Testis (tissue), 5 donors: ENCODE results near the genes CDPF1 and TBC1D22A.

DNA sequence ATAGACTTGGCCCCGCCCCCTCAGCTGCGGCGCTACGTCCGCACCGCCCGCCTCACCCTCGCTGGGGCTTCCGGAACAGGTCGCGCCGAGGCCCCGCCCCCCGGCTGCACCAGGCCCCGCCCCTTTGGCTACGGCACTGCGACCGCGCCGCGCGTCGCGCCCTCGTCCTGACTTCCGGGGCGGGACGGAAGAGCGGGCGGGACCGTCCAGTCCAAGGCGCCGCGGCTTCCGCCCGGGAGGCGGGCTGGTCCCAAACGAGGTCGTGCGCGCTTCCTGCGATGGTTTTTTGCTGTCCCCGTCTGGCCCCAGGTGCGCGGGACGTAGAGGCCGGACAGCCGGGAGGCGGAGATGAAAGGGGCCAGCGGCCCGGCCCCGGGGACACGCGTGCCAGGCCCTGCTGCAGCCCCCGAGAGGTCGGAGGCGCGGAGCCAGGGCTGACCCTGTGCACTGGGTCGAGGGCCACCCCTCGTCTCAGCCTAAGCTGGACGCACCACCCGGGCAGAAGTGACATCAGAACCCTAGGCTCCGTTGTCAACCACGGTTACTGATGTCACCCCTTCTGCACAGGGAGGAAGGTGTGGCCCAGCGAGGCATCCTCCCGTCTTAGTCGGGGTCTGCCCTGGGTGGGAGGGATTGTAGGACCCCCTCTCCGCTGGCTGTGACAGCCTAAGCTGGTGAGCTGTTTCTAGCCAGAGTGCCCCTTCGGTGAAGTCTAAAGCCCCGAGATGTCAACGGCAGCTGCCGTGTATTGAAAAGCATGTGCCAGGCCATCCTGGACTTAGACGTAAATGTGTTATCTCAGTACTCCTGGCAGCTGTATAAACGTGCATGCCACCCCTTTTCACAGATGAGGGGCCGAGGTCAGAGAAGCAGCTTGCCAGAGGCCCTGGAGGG is 59.2 kb upstream of the WNT7B start:
- PRO-cap, 3 experiments = peak in 3 of 3 experiments; most common plus-strand start position 199 of the sequence (in 2); most common minus-strand start position 63 of the sequence (in 2)
- RAMPAGE, long total RNA, 2 experiments = start-site peak on the plus strand in 1 of 2 experiments, centred at position 231 of the sequence, 17 reads per replicate; start-site peak on the minus strand in 1 of 2 experiments, centred at position 137 of the sequence, 12 reads per replicate
- RRBS = under 1% methylated on average over 43 of the region's 75 CpGs

DNA sequence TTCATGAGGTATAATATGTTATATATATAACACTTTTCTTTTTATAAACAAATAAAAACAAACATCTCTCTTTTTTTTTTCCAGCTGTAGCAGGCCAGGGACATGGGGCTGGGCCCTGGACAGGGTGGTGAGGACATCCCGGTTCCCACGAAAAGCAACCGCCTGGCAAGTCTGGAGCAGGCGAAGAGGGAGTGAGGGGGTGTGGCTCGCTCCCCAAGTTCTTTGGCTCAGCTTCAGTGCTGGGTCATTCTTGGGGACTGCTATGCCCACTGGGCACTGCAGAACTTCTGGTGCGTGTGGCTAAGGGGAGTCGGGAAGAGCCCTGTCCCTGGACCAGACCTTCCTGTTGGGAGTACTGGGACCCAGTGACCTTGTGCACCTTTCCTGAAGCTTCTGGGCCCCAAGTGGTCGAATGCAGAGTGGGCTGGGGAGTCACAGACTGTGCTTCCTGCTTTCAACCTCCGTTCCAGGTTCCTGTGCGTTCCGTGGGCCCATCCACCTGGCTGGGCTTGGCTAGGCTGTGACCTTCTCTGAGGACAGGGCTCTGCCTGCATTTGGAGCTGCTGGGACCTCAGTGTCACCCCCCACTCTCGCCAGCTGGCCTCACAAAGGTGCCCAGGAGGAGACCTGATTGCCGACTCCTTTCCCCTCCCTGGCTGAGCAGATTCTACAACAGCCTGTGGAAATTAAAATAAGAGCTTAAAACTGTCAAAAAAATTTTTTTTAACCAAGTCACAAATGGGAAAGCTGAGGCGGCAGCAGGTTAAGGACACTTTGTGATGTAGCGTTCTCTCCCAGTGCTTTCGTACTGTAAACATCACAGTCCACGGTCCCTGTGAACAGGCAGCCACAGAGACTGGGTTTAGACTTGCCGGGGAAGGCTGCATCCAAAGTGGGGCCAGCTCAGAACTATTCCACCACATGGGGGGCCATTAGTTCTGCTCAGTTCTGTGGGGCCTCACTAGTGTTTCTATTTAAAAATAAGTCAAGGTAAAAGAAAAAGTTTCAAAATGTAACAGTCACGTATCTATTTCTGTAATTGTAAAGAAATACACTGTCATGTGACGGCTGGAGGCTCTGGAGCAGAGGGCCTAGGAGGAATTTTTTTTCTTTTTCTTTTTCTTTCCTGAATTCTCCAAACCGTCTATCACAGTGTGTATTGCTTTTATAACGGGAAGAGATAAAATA is 63.8 kb upstream of the WNT7B start:
- PRO-cap, 3 experiments = peak in 3 of 3 experiments; most common plus-strand start position 852 of the sequence (in 2); most common minus-strand start position 776 of the sequence (in 2)
- RAMPAGE, long total RNA, 2 experiments = no peak in any of the 2 experiments
- RRBS = no CpG with 5 or more reads among the region's 22 CpGs

GRCh38 chr22:46045516-46046017 is 68.6 kb upstream of the WNT7B start:
- PRO-cap, 3 experiments = peak in 2 of 3 experiments; most common minus-strand start chr22:46045600 (in 1)
- RAMPAGE, long total RNA, 2 experiments = no peak in any of the 2 experiments
- RRBS = no CpG with 5 or more reads among the region's 5 CpGs

DNA sequence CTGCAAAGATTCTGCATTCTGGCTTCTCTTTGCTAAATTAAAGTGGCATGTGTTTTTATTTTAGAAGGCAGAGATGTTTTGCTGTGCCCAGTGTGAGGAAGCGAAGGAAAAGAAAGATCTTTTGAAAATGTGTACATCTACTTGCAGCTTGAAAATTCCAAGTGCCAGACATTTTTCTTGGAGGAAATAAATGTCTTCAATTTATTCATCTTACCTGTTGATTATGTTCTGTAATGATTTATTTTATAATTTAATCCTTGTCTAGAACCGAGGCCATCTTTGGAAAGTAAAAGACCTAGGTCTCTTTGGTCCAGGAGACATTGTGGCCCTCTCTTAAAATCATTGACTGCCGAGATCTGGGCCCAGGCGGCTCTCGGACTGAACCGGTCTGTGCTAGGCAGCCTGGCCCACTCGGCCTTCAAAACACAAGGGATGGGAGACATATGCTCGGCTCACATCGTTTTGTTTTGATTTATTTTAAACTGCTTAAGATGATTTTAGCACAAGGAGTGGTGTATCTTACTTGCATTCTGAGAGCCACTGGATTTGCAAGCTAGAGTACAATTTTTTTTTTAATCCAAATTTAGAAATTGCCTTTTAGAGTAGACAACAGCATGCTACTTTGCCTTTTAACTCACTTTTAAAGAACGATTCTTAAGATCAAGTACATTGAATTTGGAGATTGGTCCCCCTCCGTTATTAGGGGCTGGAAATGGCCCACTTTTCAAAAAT is 80.2 kb upstream of the WNT7B start:
- PRO-cap, 3 experiments = peak in 3 of 3 experiments; most common plus-strand start position 342 of the sequence (in 3); most common minus-strand start position 375 of the sequence (in 3)
- RAMPAGE, long total RNA, 2 experiments = no peak in any of the 2 experiments
- RRBS = no CpG with 5 or more reads among the region's 11 CpGs

GRCh38 chr22:46061455-46062487 is 84.8 kb upstream of the WNT7B start:
- PRO-cap, 3 experiments = peak in 2 of 3 experiments; most common plus-strand start chr22:46061691 (in 1); most common minus-strand start chr22:46061690 (in 2)
- RAMPAGE, long total RNA, 2 experiments = no peak in any of the 2 experiments
- RRBS = 12% methylated on average over 51 of the region's 93 CpGs

- PRO-cap, 3 experiments = no peak in any of the 3 experiments
- RAMPAGE, long total RNA, 2 experiments = no peak in any of the 2 experiments
- RRBS = 75% methylated on average over 13 of the region's 27 CpGs
Observed at GRCh38 chr22:46064267-46064972, 85.9 kb upstream of the PPARA start.

GRCh38 chr22:46147282-46147835 is 3.0 kb upstream of the PPARA start:
- PRO-cap, 3 experiments = no peak in any of the 3 experiments
- RAMPAGE, long total RNA, 2 experiments = no peak in any of the 2 experiments
- RRBS = 85% methylated on average over 3 of the region's 15 CpGs

DNA sequence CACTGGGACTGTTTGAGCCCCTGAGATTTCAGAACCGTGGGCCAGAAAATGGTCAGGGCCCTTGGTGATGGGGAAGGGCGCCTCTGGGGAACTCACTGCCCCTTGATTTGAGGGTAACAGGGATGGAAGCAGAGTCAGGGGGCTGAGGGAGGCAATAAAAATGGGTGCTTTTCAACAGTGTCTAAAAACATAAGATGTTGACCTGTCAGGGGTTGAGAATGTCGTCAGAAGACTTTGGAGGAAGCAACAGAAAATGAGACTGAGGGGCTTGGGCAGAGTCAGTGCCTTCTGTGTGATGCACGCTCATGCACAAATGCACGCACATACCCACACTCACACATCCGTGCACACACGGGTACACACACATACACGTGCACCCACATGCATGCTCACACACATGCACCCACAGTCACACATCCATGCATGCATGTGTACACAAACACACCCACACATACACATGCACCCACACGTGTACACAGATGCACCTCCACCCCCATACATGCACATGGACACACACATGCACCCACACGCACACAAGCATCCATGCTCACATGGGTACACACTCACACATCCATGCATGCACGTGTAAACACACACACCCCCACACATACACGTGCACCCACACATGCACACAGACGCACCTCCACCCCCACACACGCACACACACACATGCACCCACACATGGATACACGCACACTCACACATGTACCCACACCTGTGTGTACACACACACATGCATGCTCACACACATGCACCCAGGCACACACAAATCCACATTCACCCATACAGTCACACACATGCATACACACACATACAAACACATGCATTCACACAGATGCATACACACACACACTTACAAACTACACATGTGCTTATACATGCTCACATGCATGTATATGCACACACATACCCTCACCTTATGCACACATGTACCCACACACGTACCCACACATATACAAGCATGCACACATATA is 24.6 kb downstream of the CDPF1 start:
- PRO-cap, 3 experiments = no peak in any of the 3 experiments
- RAMPAGE, long total RNA, 2 experiments = no peak in any of the 2 experiments
- RRBS = no CpG with 5 or more reads among the region's 16 CpGs

DNA sequence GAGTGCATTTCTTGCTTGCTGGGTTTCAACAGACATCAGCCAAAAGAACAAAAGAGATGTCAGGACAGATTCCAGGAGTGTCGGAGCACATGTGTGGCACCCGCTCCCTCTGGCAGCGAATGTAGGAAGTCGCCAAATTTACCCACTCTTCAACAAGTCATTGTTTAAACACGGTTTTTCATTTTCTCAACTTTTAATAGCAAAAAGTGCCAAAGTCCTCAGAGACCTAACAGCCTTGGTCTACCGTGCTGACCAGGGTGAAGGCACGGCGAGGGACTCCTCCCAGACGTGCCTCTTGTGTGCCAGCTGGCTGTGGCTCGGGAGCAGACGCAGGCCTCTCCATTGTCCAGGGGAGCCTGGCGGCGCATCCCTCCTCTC is 11.7 kb downstream of the CDPF1 start:
- PRO-cap, 3 experiments = no peak in any of the 3 experiments
- RAMPAGE, long total RNA, 2 experiments = start-site peak on the plus strand in 1 of 2 experiments, centred at position 131 of the sequence, 15 reads per replicate
- RRBS = no CpG with 5 or more reads among the region's 13 CpGs

- PRO-cap, 3 experiments = peak in 3 of 3 experiments; most common plus-strand start chr22:46250396 (in 3); most common minus-strand start chr22:46250239 (in 3)
- RAMPAGE, long total RNA, 2 experiments = start-site peak on the plus strand in 1 of 2 experiments, at chr22:46250385-46250413 at its widest, 24 reads per replicate
- RRBS = under 1% methylated on average over 25 of the region's 113 CpGs
Observed at GRCh38 chr22:46250043-46251133, at the start of gene CDPF1. TSS of gene CDPF1 (minus strand) at chr22:46250293.

GRCh38 chr22:46353544-46354059 is 18.1 kb downstream of the TRMU start:
- PRO-cap, 3 experiments = no peak in any of the 3 experiments
- RAMPAGE, long total RNA, 2 experiments = no peak in any of the 2 experiments
- RRBS = no CpG with 5 or more reads among the region's 7 CpGs

DNA sequence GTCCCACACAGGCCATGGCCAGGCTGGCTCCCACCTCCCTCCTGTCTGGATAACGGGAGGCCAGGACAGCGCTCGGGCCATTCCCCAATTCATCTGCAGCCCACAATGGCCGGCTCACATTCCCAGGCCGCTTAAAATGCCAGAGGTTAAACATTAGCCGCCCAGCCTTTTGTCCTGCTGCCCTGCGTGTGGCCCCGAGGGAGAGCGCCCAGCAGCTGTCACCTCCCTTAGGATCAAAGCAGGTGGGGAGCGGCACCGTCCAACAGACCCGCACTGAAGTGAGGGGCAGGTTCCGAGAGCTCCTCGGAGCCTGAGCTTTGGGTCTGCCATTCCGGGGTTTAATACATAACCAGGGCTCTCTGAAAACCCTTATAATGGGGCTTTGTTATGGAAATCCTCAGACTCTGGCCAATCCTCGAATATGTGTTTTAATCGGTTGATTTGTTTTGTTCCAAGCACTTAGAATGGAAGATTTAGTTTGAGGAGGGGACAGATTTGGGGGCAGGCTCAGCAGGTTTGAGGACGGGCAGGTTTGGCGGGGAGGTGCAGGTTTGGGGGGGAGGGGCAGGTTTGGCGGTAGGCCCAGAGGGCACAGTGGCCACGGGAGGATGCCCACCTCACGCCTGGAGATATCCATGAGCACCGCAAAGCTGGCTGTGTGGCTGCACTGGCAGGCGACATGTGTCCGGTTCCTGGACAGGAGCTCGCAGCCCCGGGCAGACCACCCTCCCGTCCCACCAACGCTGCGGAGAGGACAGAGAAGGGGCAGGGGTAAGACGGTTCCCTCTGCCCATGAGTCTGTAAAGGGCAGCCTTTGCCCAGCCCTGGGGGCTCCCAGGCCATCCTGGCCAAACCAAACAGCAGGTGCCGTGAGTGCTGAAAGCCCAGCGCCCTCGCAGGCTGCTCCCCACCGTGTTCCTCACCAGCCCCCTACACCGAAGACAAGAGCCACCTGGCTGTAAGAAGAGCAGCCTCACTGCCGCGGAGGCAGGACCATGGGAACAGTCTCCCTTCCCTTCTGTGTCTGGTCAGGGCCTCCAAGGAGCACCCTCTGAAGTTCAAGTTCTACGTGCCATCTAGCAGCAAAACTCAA is 42.8 kb downstream of the TRMU start:
- PRO-cap, 3 experiments = no peak in any of the 3 experiments
- RAMPAGE, long total RNA, 2 experiments = no peak in any of the 2 experiments
- RRBS = no CpG with 5 or more reads among the region's 39 CpGs

DNA sequence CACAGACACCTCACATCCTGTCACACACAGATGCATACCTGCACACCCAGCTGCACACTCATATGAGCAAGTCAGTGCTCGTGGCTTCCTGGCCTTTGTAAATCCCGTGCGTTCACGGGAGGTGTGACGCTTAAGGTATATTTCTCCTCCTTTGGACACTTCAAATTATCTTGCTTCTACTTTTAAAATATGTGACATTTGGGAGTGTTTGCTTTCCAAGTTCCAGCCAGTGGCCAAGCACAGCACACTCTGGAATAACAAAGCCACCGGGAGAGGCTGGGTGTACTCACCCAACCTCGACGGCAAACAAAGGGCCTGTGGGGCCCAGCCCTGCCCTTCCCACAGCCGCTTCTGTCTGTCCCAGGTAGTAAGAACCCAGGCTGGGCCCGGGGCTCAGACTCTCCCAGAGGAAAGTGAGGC is 93.7 kb downstream of the CELSR1 start:
- PRO-cap, 3 experiments = no peak in any of the 3 experiments
- RAMPAGE, long total RNA, 2 experiments = no peak in any of the 2 experiments
- RRBS = 89% methylated on average over 4 of the region's 10 CpGs

DNA sequence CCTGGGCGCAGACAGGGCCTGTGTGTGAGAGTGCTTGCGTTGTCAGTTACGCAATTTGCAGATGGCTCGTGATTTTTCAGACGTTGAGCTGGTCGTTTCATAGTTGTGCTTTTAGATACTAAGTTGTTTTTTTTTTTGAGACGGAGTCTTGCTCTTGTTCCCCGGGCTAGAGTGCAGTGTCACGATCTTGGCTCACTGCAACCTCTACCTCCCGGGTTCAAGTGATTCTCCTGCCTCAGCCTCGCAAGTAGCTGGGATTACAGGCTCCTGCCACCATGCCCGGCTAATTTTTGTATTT is 21.0 kb upstream of the GRAMD4 start:
- PRO-cap, 3 experiments = no peak in any of the 3 experiments
- RAMPAGE, long total RNA, 2 experiments = no peak in any of the 2 experiments
- RRBS = no CpG with 5 or more reads among the region's 12 CpGs

DNA sequence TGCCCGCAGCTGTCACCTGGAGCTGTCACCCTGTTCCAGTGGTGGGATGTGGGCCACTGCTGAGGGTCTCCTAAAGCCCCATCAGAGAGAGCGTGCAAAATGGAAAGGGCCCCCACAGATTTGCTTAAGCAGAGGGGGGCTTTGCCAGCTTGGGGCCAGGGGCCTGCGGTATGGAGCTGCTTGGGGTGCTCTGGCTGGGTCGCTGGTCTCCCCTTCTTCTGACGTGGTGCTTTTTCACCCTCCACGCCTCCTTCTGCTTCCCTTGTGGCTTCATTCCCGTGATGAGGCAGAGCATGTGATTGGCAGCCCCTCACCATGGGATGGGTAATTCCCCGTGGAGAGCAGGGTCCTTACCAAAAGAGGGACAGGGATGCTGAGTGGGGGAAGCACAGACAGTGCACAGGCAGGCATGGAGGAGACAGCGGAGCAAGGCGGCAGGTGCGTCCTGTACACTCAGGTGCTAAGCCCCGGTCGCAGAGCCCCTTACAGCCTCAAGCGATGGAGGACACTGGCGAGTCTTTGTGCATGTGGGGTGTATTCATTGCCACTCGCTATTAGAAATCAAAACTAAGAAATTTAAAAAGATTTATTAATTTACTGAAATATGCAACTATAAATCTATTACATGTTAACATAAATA is 19.9 kb upstream of the GRAMD4 start:
- PRO-cap, 3 experiments = peak in 2 of 3 experiments; most common minus-strand start position 255 of the sequence (in 2)
- RAMPAGE, long total RNA, 2 experiments = no peak in any of the 2 experiments
- RRBS = no CpG with 5 or more reads among the region's 16 CpGs

GRCh38 chr22:46707435-46708160 is 30.5 kb downstream of the CERK start:
- PRO-cap, 3 experiments = no peak in any of the 3 experiments
- RAMPAGE, long total RNA, 2 experiments = no peak in any of the 2 experiments
- RRBS = 94% methylated on average over 11 of the region's 31 CpGs

DNA sequence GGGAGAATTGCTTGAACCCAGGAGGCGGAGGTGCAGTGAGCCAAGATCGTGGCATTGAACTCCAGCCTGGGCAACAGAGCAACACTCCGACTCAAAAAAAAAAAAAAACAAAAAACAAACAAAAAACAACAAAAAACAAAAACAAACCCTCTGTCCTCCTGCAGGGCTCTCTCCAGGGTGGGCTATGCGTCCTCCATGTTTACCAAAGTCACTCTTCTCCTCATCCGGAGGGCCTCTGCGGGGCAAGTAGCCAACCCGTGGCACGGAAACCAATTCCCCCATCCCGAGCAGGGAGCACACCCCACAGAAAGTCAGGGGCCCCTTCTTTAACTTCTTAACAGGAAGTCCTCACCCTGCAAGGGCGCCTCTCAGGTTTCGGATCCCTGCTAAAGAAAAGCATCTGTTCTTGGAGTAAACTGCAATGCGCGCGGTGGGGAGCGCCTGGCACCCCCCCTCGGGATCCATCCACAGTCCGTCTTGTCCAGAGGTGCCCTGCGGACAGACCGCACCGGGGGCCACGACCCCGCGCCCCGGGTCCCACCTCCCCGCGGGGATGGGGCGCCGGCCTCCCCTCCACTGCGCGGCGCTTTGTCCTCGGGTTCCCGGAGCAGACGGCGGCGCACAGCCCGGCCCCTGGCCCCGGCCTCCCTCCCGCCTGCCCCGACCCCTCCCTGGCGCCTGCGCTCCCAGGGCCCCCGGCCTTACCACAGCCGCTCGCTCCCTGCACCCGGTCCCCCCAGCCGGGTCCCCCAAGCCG is 675 bp downstream of the CERK start:
- PRO-cap, 3 experiments = peak in 3 of 3 experiments; most common plus-strand start position 597 of the sequence (in 3); most common minus-strand start position 590 of the sequence (in 2)
- RAMPAGE, long total RNA, 2 experiments = no peak in any of the 2 experiments
- RRBS = 2% methylated on average over 14 of the region's 48 CpGs

DNA sequence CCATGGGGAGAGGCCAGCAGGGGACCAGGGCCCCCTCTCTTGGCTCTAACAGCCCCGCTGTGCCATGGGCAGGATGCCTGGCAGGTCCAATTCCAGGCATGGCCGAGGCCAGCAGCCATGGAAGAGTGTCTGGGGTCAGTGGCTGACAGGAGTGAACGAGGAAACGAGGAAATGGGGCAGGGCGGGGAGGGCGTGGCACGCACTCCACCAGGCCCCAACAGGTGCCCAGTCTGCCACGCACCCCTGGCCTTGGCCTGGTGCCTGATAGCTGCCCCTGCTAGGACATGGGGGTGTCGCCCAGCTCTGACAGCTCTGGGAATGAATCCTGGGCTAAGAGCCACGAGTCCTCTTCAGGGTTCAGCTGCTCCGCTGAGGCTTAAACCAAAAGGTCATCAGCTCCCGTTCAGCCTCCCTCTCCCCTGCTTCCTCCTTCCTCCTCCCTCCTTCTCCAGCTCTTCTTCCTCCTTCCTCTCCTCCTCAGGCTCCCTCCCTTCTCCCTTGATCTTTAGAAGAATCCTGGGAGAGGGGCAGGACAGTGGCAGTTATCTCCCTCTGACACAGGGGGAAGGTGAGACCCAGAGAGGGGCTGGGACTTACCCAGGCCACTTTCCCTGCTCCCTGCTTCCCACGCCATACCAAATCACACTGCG is 11.5 kb upstream of the TBC1D22A start:
- PRO-cap, 3 experiments = no peak in any of the 3 experiments
- RAMPAGE, long total RNA, 2 experiments = no peak in any of the 2 experiments
- RRBS = no CpG with 5 or more reads among the region's 14 CpGs

- PRO-cap, 3 experiments = no peak in any of the 3 experiments
- RAMPAGE, long total RNA, 2 experiments = no peak in any of the 2 experiments
- RRBS = no CpG with 5 or more reads among the region's 1 CpG
Observed at GRCh38 chr22:46757996-46758490, 4.4 kb upstream of the TBC1D22A start.

- PRO-cap, 3 experiments = peak in 3 of 3 experiments; most common plus-strand start chr22:46762639 (in 1); most common minus-strand start chr22:46762528 (in 3)
- RAMPAGE, long total RNA, 2 experiments = start-site peak on the plus strand in 1 of 2 experiments, at chr22:46762650-46762663 at its widest, 146 reads per replicate; start-site peak on the minus strand in 2 of 2 experiments, at chr22:46762478-46762533 at its widest, 240 to 343 reads per replicate
- RRBS = 2% methylated on average over 10 of the region's 61 CpGs
Observed at GRCh38 chr22:46761938-46762761, at the start of gene TBC1D22A. TSS of gene TBC1D22A (plus strand) at chr22:46762650.